ENCODE measurements around a stretch of chr11.

GRCh38 chr11:114277613-114278101, 18.5 kb upstream of the NNMT start:
- PRO-cap, result no peak

DNA sequence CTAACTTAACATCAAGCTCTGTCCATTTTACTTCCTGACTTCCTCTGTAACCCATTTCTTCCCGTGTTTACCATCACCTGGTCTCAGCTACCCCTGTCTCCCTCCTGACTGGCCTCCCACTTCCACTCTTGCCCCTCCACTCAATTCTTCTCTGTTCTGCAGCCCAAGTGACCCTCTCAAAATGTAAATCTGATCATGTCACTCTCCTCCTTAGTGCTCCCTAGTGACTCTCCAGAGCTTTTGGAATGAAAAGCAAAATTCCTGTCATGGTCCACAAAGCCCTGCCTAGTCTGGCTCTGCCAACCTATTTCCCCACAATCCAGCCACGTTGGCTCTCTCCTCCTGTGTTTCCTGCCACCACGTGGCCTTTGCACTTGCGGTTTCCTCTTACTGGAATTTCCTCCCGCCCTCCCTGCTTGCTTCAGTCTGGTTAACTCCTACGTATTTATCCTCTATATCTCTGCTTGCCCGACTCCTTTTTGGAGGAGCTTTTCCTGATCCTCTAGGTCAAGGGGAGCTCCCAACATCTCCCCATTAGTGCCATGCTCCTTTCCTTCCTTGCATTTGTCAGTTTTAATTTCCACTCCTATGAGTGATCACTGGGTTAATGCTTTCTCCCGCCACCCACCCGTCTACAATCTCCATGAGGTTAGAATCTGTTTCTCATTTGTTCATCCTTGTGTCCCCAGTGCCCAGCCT, 11.3 kb downstream of the NNMT start:
- PRO-cap, result no peak

GRCh38 chr11:114315567-114316576, 19.7 kb downstream of the NNMT start:
- PRO-cap, result no peak

- PRO-cap, result no peak
Observed at GRCh38 chr11:114318871-114319309, 22.7 kb downstream of the NNMT start.

GRCh38 chr11:114321841-114322436, 25.7 kb downstream of the NNMT start:
- PRO-cap, result no peak

- PRO-cap, result no peak
Observed at GRCh38 chr11:114409460-114410185, 9.2 kb downstream of the RBM7 start.

DNA sequence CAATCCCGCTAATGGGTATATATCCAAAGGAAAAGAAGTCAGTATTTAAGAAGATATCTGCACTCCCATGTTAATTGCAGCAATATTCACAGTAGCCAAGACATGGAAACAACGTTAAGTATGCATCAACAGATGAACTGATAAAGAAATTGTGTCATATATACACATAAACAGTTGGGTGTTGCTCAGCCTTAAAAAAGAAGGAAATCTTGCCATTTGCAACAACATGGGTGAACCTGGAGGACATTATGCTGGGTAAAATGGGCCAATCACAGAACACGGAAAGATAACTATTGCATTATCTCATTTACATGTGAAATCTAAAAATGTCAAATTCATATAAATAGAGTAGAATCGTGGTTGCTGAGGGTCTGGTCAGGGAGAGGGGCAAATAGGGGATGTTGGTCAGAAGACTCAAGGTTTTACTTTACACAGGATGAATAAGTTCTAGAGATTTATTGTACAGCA, 1.6 kb upstream of the NXPE2 start:
- PRO-cap, result no peak

- PRO-cap, result no peak
Observed at GRCh38 chr11:115193971-115195220, 309.8 kb downstream of the CADM1 start.

DNA sequence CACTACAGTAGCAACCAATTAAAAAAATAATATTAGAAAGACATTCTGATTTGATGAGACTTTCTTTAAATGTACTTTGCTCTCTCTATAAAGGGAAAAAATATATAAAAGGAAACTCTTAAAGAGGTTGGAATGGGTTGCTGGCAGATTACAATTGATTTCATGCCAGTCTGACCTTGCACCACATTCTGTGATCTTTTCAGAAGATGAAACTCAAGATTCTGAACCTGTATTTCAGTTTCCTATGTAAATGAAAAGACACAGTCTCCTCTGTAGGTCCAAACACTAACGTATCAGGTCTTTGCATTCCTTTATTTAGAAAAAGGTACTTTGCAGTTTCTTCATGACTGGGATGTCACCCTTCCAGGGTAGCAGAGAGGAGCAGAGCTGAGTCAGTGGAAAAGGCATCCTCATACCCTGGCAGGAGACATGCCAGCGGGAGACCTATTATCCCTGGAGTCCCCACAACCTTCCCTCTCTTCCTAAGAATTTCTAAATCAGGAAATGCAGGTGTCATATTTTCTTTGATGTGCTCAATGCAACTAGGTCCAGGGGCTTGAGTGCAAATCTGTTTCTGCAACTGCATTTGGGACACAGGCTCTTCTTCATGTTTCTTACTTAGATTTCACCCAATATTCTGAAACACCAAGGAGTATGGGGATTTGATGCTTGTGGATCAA, 282.6 kb downstream of the CADM1 start:
- PRO-cap, result no peak

DNA sequence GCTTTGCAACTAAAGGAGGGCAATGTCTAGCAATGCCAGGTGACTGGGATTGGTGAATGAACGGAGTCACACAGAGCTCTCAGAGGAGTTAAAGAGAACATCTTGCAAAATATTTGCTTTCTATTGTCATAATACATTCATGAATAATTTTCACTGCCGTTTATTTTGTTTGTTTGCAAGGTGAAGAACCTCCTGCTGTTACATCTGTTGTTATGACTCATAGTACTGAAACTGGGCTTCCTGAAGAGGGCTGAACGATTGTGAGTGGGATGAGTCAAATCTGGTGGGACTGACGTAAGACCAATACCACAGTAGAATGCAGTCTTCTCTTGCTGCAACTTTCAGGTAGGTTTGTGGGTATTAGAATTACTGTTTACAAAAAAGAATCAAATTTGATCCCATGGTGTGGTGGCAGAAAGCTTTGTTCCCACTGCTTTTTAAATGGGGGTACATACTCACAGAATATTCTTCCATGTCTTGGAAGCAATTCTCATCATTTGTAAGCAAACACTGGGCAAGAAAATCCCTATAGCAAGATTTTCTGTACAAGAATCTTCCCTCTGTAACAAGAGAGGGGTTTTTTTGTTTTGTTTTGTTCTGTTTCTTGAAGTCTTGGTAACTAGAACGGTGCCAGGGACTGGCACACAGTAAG, 281.7 kb downstream of the CADM1 start:
- PRO-cap, result no peak

DNA sequence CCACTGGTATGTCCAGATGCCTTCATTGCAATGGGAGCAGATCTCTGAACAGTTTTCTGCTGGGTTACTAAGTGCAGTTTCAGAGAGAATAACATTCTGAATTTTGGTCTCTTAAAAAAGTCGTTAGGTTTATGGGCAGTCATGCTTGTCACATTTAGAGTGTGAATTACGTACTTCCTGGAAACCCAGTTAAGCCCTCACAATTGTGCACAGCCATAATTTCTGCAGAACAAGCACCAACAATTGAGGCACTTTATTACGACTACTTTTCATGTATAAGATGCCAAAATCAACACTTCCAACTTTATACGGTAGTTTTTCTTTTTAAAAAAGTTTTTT, 247.4 kb downstream of the CADM1 start:
- PRO-cap, result no peak

GRCh38 chr11:115706765-115707048, 202.5 kb upstream of the CADM1 start:
- PRO-cap, result no peak

- PRO-cap, result no peak
Observed at GRCh38 chr11:115759595-115760901, 255.8 kb upstream of the CADM1 start.

DNA sequence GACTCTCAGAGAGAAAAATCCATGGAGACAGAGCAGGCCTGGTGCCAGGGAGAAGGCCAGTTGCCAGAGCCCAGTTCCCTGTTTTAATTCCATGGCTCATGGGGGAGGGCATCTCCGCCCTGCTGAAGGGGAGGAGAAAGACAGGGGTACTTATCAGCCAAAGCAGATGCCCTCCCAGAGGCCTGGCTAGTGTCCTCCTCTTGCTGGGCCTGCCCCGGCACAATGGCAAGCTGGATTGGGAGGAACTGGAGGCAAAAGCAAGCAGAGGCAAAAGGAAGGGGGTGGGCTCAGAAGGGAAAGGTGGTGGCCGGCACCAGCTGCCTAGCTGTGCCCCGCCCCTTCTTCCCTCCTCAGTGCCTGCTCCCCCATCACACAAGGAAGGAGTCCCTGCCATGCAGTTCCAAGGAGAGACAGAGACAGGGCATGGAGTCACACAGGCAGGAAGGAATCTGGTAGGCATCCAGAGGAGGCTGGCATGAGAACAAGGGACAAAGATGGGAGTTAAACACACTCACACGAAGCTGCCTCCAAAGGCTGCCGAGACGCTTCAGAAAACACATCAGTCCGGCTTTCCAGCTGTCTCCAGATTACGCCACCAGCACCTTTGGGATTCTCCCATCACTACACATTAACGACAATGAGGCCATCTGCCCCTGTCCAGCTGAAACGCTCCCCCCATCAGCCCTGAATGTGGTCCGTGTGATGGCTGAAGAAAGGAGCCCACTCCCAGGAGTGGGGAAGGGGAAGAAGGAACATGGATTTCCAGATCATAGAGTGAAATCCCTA, 591.7 kb downstream of the BUD13 start:
- PRO-cap, result no peak

GRCh38 chr11:116192631-116193181, 580.1 kb downstream of the BUD13 start:
- PRO-cap, result no peak

DNA sequence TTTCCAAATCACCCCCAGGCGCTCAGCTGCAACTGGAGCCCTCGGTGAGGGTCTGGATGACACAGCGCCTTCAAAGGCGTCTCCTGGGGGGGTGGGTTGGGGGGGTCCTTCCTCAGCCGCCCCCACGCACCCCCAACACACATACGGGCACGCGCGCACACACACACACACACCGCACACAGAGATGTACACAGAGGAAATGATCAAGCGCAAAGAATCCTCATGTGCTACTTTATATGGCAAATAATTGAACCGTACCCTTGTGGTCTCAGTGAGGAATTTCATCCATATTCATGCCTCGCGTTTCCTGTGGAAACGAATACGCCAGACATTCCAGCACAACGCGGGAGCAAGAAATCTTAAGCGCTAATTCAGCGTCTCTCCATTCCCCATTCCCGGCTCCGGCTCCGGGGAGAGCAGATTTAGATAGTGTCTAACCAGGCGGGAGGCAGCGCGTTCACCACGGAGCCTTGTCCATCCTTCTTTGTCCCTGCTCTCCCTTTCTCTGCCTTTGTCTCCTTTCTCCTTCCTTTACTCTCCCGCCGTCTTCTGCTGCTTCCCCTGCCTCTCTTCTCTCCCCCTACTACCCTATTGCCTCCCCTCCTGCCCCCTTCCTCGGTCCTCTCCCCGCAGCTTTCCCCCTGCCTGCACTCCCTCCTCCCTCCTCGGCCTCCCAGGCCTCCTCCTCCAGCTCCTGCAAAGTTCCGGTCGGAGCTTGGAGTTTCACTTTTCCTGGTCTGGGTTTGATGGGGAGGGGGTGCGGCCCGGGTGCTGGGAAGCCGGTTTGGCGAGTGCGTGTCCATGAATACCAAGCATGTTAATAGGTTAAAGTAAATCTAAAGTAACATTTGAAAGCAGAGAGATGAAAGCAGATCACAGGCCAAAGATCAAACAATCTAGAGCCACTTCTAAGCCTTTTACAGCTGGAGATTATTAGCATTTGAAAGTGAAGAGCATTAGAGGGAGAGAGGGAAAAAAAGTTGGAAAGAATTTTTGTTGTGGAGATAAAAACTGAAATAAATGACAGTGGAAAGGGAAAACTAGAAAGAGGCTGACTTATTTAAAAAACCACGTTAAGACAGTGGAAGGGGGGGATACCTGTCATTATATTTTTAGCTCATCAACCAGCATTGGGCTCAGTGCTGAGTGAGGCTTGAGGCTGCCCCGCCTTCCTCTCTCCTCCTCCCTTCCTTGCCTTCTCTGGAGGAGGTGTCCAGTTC, 579.2 kb downstream of the BUD13 start:
- PRO-cap, result bidirectional peak, plus-strand start at position 318 of the sequence, minus-strand start at position 209 of the sequence; unidirectional peak, minus-strand start at position 585 of the sequence; unidirectional peak, minus-strand start at position 684 of the sequence

- PRO-cap, result no peak
Observed at GRCh38 chr11:116276333-116277025, 496.3 kb downstream of the BUD13 start.

DNA sequence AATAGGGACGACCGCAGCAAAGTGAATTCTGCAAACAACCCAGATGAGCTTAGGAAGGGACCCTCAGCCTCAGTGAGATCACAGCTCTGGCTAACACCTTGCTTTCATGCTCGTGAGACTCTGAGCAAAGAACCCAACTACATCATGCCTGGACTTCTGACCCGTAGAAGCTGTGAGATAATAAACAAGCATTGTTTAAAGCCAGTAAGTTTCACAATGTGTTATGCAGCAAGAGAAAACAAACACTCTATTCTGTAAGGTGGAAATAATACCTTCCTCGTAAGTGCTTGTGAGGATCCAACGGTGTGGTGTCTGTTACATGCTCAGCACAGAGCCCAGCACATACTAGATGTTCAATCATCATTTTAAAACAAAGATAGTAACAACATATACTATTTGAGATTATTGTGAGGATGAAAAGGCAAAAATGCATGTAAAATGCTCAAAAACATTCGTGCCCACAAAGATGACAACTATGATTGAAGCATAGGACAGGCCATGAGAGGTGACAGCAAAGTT, 433.4 kb downstream of the BUD13 start:
- PRO-cap, result no peak

DNA sequence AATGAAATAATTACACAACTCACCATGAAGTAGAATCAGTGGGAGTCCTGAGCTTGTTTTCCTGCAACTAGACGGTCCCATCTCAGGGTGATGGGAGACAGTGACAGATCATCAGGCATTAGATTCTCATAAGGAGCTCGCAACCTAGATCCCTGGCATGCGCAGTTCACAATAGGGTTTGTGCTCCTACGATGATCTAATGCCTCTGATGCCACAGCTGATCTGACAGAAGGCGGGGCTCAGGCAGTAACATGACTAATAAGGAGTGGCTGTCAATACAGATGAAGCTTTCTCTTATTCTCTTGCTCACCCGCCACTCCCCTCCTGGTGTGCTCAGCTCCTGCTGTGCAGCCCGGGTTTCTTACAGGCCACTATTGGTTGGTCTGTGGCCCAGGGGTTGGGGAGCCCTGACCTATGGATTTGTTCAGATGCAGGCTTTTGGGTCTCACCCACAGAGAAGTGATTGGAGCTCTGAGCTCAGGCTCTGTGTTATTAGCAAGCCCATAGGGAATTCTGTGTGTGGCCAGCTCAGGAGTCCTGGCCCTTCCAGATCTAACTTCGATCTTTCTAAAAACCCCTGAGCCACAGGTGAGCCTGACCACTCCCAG, 352.0 kb downstream of the BUD13 start:
- PRO-cap, result no peak

- PRO-cap, result no peak
Observed at GRCh38 chr11:116445374-116445933, 327.3 kb downstream of the BUD13 start.

Data from mesothelial cell of epicardium (in vitro differentiated cells).